Fallopian tube (tissue), 1 donor: ENCODE results near the genes ECEL1 and INPP5D.

DNA sequence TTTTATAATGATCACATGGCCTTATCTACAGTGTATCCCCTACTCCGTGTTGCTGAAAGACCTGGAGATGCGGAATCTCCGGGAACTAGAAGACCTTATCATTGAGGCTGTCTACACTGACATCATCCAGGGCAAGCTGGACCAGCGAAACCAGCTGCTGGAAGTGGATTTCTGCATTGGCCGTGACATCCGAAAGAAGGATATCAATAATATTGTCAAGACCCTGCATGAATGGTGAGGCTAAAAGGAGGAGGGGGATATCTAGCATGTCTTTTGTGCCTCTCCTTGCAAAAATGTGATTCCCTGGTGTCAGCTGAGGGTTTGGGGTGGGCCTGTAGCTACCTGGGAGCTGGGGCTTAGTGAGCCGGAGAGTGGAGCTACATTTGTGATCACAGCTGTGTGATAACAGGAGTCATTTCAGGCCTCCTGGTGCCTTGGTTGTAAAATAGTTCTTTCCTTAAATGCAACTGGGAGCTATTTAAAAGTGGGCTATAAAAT, 9.9 kb downstream of the COPS7B start:
- PRO-cap = no peak

- PRO-cap = no peak
These were observed 53.1 kb downstream of the DIS3L2 start for GRCh38 chr2:232014631-232015028.

- PRO-cap = no peak
These were observed 77.4 kb upstream of the ALPP start for GRCh38 chr2:232301142-232301559.

GRCh38 chr2:232487313-232488208, at the start of gene ECEL1:
Gene ECEL1 (minus strand): TSS chr2:232487834.
- PRO-cap = unidirectional peak, minus-strand start at chr2:232487834

GRCh38 chr2:232573619-232574240, 23.2 kb downstream of the EIF4E2 start:
- PRO-cap = no peak

GRCh38 chr2:232742856-232743479, 33.4 kb downstream of the KCNJ13 start:
- PRO-cap = no peak

DNA sequence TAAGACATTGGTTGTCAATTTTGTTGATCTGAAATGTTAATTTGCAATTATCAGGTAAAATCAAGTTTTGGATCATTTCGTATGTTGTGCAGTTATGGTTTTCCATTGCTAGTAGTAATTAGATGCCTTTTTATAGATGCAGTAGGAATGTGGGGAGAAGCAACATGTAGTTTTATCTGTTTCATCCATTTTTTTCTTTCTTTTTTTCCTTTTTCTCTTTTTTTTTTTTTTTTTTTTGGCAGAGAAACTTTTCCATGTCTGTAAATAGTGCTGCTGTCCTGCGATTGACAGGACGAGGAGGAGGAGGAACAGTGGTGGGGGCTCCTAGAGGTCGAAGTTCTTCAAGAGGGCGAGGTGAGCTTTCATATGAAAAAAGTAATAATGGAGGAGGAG, 20.4 kb downstream of the KCNJ13 start:
- PRO-cap = no peak

GRCh38 chr2:232811072-232811487, 34.7 kb upstream of the KCNJ13 start:
- PRO-cap = no peak

GRCh38 chr2:232899070-232899581, 29.1 kb downstream of the SNORC start:
- PRO-cap = no peak

DNA sequence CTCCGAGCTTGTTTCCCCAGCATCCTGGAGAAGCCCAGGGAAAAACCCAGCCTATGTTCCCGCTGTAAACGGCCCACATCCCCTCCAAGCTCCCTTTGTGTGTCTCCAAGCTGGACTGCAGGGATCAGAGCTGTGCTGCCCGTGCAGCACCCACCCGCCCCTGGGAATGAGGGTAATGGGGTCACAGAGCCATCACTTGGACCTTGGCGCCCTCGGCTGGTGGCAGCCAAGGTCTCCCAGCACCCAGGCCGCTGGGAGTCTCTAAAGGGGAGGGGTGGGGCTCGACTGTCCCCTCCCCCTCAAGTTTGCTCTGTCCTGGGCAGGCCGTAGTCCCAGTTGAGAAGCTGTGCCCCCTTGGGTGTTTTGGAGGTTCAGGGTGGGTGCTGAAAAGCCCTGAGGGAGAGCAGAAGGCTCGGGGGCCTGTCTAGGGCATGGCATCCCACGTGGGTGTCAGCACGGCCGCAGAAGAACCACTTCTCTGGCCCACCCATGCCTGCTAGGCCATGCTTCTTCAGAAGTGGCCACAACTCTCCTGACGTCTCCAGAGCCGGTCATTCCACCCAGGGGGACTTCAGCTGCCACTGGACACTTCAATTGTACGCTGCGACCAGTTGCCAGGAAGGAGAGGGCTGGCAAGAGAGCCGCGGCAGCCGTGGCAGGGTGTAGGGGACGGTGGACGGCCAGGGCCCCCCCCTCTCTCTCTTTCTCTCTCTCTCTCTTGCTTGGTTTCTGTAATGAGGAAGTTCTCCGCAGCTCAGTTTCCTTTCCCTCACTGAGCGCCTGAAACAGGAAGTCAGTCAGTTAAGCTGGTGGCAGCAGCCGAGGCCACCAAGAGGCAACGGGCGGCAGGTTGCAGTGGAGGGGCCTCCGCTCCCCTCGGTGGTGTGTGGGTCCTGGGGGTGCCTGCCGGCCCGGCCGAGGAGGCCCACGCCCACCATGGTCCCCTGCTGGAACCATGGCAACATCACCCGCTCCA, at the start of gene INPP5D:
Gene INPP5D (plus strand): TSS at position 800 of the 976 bp plus-strand sequence.
- PRO-cap = bidirectional peak, plus-strand start at position 800 of the sequence, minus-strand start at position 699 of the sequence

DNA sequence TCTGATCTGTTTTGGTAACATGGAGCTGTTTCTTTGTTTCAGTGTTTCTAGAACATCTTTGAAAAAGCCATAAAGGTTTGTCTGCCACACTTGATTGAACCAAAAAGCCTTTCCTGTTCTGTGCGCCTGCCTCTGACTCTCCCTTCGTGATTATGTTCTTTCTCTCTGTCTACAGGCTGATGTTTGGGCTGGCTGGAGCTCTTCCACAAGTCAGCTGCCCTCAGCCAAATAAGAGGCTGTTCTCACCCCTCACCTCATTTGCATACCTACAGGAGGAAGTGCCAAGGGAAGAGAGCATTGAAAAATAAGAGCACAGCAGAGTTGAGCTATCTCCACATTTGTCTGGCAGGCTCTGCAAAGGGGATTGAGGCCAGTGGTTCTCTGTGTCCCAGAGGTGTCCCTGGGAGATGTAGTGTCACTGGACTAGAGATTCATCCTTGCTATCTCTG, 15.8 kb downstream of the INPP5D start:
- PRO-cap = no peak

GRCh38 chr2:233081369-233081808, 21.2 kb downstream of the INPP5D start:
- PRO-cap = no peak

DNA sequence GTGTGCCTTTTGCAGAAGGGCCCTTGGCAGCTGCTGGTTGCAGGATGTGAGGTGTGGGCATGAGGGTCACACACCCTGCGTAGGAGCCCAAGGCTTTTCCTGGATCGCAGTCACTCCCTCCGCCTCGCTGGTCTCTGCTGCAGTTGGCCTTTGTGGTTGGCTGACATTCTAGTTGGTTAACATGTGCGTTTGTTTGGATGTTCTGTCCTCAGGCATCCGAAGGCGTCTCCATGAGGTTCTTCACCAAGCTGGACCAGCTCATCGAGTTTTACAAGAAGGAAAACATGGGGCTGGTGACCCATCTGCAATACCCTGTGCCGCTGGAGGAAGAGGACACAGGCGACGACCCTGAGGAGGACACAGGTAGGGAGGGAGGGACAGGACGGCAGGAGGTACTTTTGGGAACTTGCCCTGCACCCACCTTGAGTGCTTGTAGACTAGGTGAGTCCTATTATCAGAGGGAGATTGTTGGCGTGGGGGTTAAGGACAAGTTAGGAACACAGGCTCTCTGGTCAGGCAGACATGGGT, 61.8 kb downstream of the INPP5D start:
- PRO-cap = no peak

GRCh38 chr2:233124667-233125446, 64.7 kb downstream of the INPP5D start:
- PRO-cap = no peak

GRCh38 chr2:233171579-233172293, 79.7 kb upstream of the ATG16L1 start:
- PRO-cap = no peak

DNA sequence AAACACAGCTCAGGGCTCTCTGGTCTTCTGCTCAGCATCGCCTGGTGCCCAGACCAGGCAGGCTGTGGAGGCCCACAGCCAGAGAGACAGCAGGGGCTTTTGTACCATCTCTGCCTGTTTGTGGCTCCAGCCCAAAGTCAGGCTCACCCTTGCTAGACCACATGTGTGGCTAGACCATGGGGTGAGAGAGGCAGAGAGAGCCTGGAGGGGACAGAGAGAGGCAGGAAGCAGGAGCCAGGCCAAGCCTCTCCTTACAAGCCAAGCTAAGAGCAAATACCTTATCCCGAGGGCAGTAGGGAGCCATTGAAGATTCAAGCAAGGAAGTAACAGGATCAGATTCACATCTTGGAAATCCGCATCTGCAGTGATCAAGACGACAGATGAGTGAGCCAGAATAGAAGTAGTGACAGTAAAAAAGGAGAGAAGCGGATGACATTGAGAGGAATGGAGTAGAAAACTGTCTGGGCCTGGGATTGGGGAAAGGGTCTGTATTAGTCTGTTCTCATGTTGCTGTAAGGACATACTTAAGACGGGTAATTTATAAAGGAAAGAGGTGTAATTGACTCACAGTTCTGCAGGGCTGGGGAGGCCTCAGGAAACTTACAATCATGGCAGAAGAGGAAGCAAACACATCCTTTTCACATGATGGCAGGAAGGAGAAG, 60.8 kb upstream of the ATG16L1 start:
- PRO-cap = no peak

- PRO-cap = no peak
These were observed 17.7 kb upstream of the SAG start for GRCh38 chr2:233289557-233290727.

DNA sequence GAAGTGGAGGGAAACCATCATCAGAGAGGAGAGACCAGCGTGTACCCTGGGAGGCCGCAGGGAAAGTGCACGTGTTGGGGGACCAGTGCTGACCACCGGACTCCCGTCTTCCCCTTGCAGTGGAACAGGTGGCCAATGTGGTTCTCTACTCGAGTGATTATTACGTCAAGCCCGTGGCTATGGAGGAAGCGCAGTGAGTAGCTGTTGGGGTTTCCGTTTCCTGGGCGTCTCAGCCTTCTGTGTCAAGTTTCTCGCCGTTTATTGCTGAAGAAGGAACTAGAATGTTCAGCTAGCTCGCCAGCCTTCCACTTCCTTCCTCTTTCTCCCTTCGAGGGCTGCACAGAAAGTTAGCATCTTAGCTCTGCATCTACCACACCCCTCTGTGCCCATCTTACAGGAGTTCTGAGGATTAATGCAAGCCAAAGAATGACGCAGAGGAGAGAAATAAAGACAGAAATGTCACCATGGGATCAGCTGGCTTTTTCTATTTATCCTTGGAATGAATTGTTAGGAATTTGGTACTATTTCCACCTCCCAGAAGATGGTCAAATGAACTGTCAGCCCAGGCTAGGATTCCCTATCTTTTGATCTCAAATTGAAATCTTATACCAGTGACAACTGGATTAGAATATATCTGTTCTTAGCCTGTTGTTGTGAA, 22.6 kb upstream of the DGKD start:
- PRO-cap = bidirectional peak, plus-strand start at position 279 of the sequence, minus-strand start at position 116 of the sequence

GRCh38 chr2:233379347-233380519, 25.4 kb downstream of the DGKD start:
- PRO-cap = no peak

DNA sequence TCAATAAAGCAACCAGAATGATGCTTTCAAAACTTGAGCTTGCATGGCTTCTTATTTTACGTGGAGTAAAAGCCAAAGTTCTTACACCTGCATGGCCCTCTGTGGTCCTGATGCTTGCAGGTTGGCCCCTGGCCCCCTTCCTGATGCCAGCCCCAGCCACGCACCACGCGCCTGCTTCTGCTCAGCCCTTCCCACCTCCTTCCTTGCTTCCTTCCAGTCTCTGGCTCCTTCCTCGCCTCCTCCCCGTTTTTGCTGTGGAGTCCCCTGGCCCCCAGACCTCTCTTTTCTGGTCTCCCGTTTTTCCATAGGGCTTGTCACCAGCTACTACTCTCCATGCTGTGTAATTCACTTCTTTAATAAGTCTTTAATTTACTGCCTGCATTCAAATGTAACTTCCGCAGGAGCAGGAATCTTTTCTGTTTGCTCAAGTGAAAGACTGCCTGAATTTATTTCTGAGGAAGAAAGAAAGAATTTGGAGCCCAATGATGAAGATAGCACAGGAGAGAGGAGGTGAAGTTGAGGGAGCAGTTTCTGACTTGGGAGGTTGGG, 67.2 kb downstream of the DGKD start:
- PRO-cap = no peak